ENCODE data around the gene PARP12.

DNA sequence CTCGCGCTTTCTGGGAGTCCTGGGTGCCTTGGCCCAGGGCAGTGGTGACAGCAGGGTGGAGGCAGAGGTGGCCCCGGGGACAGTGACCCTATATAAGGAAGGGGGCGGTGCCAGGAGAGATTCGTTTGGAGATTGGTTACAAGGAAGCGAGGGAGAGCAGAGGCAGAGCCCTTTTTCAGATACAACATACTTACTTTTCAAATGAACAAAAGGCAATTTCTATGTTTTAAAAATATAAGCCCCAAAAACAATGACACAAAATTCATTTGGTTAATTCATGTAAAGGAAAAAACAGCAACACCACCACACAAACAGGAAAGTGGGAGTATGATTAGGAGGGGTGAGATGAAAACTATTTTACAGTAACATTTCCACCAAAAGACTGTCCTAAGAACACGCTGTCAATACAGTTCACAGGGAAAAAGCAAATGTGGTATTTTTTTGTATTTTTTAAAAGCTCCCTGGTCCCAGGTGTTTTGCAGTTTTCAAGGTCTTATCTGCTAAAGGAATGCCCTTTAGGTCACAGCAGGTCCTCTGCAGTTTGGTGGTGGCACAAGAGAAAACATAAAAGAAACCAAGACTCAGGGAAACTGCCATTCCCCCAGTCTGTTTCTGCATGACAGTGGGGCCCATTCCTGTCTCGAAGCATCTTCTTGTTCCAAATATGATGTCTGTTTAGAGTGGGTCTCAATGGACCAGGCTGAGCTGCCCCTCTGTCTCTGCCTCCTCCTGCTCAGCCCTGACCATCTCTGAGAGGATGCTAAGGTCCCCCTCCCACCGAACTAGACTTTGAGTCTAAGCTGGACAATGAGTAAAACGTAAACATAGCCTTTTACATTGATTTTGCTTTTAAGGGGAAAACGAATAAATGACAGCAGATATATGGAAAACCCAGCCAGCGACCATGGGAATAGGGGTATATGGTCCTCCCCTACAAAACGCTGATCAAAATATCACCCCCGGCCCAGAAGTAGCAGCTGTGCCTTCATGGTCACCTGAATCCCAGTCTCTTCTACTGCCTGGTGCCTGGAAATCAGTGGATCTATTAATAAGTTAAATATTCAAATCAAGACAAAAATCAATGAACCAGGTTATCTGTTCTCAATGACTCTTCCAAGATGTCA lies 40.2 kb downstream of the CLEC2L start:
- CAGE, long polyA plus RNA: no peak
- RRBS: no CpG with 5 or more reads among the region's 14 CpGs

GRCh38 chr7:139702740-139704014 lies 74.6 kb downstream of the HIPK2 start:
- CAGE, long polyA plus RNA: no peak
- RRBS: no CpG with 5 or more reads among the region's 15 CpGs

- CAGE, long polyA plus RNA: no peak
- RRBS: no CpG with 5 or more reads among the region's 4 CpGs
Measured at GRCh38 chr7:139745611-139745939, 32.2 kb downstream of the HIPK2 start.

DNA sequence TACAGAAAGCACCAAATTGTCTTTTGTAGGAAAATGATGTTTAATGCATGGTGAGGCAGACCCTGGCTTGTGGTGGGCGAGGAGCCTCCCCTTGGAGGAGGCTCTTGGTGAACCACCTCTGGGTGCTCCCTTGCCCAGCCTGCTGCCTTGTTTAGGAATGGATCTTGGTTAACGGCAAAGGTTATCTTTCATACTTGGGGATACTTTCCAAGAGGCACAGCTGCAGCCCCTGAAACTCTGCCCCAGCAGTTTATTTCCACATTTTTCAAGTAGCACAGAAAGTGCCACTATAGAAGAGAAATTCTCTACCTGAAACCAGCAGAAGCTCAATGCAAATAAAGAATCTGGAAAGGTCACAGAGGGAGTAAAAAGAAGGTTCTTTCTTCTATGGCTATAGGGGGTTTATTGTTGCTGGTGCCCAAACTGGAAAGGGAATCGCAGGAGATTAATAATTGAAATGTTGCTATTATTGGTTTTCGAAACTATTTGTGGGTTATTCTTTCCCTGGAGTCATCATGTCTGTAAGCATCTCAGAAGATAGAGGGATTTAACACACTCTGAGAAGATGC lies 4.0 kb downstream of the HIPK2 start:
- CAGE, long polyA plus RNA: no peak
- RRBS: no CpG with 5 or more reads among the region's 4 CpGs

DNA sequence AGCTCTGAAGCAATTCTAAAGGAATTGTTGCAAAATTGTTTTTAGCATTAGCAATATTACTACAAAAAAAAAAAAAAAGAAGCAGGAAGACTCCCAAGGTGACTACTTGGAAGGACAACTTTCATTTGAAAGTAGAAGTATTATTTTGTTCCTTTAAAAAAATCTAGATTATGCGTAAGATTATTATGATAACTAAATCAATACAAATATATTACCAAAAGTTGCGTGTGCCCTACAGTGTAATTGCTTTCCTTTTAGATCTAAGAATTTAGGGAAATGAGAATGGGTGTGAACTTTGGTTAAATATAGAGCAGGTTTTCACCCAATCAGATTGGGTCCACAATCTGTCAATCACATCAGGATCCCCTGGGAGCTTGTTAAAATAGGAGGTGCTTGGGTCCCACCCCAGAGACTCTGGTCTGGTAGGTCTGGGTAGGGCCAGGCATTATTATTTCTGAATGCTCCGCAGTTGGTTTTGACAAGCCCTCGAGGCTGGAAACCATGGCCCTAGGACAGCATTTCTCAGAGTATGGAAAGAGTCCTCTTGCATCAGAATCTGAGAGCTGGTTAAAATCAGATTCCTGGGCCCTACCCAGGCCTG lies 72.3 kb downstream of the TBXAS1 start:
- CAGE, long polyA plus RNA: no peak
- RRBS: no CpG with 5 or more reads among the region's 4 CpGs

DNA sequence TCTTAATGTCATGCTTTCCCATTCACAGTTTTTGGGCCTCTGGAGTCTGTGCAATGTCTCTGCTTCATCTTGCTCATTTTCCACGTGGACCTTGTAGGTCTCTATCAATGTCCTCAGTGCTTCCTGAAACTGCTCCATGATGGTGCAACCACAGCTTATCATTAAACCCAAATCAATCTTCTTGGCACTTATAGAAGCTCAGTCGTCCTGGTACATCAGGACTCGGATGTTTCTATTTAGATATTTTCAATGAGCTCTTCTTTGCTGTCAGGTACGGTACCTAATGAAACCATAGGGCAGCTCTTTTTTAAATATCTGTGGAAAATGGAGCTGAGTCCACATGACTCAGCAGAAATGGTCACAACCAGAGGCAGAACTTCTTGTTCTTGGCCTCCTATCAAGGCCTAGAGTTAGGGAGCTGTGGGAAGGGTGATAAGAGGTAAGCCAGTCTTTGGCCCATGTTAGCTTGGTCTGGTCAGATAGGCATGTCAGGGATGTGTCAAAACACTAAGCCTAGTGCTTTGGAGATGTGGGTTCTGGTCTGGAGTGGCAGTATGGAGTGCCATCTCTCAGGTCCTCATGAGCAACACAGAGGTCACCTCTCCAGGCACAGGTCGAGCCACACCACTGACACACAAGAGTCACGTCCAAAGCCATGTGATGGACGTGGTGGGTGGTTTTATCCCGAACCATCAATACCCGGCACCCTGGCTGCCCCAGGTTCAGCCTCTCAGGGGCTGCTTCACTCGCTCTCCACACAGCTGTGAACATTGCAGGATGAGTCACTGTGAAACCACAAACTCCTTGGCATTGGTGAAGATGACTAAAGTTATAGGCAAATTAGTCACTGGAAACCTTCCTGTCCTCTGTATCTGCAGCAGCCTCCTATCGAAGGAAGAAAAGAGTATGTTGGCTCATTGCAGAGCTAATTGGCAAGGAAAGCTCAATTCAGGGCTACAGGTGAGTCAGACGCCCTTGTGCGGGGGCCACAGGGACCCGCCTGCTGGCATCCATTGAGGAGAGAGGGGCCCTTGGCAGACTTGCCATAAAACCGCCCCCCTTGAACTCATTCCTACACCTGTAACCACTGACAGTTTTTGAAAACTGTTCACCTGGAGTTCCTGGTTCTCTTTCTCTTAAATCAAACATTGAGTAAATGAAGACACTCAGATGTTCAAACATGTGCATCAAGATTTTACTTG lies 87.2 kb downstream of the TBXAS1 start:
- CAGE, long polyA plus RNA: no peak
- RRBS: no CpG with 5 or more reads among the region's 15 CpGs

GRCh38 chr7:139918067-139919010 lies 89.3 kb downstream of the TBXAS1 start:
- CAGE, long polyA plus RNA: no peak
- RRBS: no CpG with 5 or more reads among the region's 12 CpGs

- CAGE, long polyA plus RNA: no peak
- RRBS: no CpG with 5 or more reads among the region's 6 CpGs
Measured at GRCh38 chr7:139937666-139937914, 108.5 kb downstream of the TBXAS1 start.

- CAGE, long polyA plus RNA: no peak
- RRBS: no CpG with 5 or more reads among the region's 3 CpGs
Measured at GRCh38 chr7:139984228-139985043, 78.3 kb downstream of the PARP12 start.

- CAGE, long polyA plus RNA: no peak
- RRBS: no CpG with 5 or more reads among the region's 1 CpG
Measured at GRCh38 chr7:140048985-140049544, 13.7 kb downstream of the PARP12 start.

DNA sequence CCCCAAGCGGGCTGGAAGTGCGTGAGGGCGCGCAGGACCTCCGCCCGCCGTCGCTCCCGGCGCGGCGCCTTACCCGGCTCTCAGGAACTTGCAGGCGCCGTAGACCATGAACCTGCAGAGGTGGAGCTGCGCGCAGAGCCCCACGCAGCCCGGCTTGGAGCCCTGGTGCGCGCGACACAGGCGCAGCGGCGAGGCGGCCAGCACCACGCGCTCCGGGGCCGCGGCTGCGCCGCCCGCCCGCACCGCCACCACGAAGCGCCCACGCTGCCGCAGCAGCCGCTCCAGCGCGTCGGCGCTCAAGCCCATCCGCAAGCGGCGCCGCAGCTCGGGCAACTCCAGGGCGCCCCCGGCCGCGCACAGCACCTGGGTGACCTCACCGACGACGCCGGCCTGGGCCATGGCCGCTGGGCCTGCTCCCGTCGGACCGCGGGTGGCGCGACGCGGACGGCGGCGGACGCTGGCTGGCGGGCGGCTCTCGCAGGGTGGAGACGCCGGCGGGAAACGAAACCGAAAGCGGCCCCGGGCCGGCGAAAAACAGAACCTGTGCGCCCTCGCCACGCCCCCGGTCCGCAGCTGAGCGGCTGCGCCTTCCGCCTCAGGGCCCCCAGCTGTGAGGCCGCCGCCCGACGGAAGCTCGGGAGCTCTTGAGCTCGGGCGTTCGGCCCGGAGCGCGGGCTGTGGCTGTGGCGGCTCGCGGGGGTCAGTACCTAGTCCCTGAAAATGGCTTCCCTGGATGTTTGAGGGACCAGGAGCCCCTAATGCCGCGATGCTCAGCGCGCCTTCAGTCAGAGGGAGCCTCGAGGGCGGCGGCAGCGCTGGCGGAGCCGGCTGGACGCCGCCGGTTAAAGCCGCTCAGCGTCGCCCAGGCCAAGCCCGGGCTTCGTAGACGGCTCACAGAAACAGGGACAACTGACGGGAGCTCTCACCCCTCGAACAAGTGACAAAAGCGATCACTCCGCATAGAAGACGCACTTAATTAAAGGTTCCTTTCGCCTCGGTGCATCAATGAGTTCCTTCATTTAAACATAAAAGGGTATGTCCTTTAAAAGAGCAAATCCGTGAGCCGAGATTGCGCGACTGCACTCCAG lies at the start of gene PARP12:
PARP12 (minus strand) TSS at position 503 of the 1,088 bp plus-strand sequence.
- CAGE, long polyA plus RNA: no peak
- RRBS: 2% methylated on average over 42 of the region's 135 CpGs

GRCh38 chr7:140146538-140147547 lies 29.9 kb downstream of the KDM7A start:
- CAGE, long polyA plus RNA: no peak
- RRBS: no CpG with 5 or more reads among the region's 7 CpGs

DNA sequence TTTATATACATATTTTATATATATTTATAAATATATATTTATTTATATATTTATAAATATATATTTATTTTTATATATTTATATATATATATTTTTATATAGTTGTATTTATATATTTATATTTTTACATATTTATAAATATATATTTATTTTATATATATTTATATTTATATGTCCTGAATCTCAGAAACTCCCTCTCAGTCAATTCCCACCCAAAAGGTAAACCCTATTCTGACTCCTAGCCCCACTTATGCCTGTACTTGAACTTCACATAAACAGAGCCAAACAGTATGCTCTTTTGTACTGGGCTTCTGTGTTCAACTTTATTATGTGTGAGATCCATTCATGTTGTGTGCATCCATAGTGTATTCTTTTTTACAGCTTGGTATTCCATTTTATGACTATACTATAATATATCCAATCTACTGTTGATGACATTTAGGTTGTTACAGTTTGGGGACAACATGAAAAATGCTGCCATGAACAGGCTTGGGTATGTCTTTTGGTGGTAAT lies 5.2 kb downstream of the KDM7A start:
- CAGE, long polyA plus RNA: no peak

- CAGE, long polyA plus RNA: no peak
- RRBS: no CpG with 5 or more reads among the region's 14 CpGs
Measured at GRCh38 chr7:140222826-140223348, 46.1 kb upstream of the KDM7A start.

DNA sequence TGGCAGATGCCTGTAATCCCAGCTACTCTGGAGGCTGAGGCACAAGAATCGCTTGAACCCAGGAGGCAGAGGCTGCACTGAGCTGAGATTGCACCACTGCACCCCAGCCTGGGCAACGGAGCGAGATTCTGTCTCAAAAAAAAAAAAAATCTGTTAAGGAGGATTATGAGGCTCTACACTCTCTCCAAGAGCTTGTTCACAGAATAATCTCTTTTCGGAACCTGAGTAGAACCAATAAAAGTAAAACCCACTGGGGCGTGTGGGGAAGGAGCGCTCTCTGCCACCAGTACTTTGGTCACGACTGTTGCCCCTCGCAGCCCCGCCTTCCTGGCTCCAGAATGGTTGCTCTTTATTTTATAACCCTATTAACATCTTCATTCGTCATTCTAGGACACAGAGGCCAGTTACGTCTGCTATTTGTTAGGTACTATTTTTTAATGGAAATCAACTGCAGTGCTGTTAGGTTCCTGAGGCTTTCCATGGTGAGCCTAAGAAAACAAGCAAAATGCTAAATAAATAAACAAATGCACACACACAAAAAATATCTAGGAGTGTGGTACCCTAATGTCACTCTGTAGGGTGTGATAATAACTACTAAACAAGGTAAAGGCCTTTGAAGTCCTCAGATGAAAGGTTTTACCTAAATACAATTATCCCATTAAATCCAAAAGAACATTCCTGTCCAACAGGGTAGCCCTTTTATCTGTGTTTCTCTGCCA lies 71.2 kb downstream of the SLC37A3 start:
- CAGE, long polyA plus RNA: no peak
- RRBS: no CpG with 5 or more reads among the region's 11 CpGs

DNA sequence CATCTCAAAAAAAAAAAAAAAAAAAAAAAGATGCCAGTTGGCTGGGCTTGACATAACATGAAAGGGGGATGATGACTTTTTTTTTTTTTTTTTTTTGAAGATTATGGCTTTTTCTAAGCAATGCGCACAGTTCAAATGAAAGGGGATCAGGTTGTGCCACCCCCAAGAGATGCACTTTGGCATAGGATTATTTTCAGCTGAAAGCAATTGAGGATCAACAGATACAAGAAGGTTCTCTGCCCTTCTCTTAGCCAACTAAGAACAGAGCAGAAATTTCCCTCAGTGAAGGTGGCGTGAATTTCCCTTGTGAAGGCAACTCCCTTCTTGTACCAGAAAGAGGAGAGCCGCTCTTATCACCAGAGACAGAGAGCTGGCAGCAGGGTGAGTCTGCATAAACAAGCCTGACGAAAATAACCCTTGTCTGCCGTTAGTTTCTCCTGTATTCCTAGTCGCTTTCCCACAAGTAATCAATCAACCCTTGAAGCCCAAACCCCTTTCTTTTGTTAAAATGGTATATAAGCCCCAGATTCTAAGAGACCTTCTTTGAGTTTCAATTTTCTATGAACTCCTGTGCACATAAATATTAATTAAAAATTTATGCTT lies 28.6 kb upstream of the MKRN1 start:
- CAGE, long polyA plus RNA: no peak
- RRBS: no CpG with 5 or more reads among the region's 6 CpGs

DNA sequence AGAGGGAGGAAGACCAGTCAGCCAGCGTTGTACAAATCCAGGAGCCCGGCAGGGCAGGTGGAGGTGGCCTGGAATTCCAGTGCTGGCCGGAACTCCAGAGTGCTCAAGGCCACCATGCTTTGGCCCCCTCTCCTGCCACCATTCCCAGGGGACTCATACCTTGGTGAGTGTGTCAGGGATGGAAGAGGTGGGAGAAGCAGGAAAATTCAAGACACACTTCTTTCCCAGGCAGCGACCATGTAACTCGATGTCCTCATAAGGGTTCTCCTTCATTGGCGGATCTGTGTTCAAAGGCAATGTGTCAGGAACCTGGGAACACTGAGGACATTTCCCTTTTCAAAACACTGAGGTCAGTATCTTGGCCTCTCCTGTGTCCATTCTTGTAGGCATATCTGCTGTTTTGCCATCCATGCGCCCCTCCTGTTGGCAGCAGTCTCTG lies 55.2 kb downstream of the DENND2A start:
- CAGE, long polyA plus RNA: no peak
- RRBS: no CpG with 5 or more reads among the region's 7 CpGs

GRCh38 chr7:140723769-140725218 lies 27.8 kb downstream of the NDUFB2 start:
- CAGE, long polyA plus RNA: no peak
- RRBS: no CpG with 5 or more reads among the region's 10 CpGs

DNA sequence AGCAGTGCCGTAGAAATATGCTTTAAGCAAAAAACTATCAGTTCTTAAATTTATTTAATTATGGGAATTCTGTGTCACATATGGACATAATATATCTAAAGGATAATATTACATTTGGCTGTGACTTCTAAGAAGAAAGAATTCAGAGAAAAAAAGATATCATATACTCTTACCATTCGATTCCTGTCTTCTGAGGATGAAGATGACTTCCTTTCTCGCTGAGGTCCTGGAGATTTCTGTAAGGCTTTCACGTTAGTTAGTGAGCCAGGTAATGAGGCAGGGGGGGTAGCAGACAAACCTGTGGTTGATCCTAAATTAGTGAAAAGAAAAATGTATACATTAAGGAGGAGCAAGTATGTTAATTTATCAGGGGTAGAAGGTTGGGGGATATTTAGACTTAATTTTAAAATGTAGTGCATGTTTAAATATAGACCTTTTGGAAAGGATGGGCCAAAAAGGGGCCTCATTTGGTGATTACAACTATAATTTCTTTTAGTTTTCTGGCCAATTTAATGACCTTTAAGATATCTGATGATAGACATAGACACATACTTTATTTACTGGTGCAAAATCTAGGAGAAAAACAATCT lies 86.4 kb downstream of the NDUFB2 start:
- CAGE, long polyA plus RNA: no peak
- RRBS: no CpG with 5 or more reads among the region's 4 CpGs

- CAGE, long polyA plus RNA: no peak
- RRBS: no CpG with 5 or more reads among the region's 6 CpGs
Measured at GRCh38 chr7:140852780-140853406, 71.8 kb downstream of the BRAF start.